Measurements from ENCODE around the genes VIP, CNKSR3 and TIAM2.

DNA sequence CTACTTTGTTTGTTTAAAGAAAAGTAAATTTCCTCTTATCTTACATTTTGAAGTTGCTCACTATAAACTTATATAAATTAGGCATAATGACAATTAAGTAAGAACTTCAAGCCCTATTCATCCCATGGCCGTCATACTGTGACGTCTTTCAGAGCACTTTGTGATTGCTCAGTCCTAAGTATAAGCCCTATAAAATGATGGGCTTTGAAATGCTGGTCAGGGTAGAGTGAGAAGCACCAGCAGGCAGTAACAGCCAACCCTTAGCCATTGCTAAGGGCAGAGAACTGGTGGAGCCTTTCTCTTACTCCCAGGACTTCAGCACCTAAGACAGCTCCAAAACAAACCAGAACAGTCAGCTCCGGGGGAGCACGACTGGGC, at the start of gene VIP:
TSS of gene VIP (plus strand) at position 219 of the 378 bp plus-strand sequence.
- PRO-cap, result no peak

DNA sequence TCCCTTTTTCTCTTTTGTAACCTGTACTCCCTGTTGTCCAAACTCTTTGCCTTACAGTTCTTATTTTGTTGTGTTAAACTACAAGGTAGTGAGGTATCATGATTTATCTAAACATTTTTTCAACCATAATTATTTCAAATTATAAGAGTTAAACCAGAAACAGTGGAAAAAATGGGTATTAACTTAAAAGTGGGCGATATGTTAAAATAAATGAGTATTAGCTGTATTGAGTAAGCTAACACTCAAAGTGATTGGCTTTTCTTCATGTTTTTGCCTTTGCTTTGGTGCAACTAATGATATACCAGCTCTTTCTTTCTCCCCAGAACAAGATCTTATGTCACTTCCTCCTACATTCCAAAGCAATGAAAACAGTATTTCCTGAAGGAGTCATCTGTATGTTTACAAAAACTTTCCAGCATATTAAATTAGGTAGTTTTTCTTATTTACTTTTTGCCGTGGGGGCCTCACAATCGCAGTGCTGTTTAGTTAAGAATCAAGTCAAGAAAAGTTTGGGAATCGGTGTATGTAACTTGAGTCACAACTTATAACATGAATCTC, 63.9 kb downstream of the IPCEF1 start:
- PRO-cap, result no peak

- PRO-cap, result no peak
These were observed 12.8 kb downstream of the IPCEF1 start for GRCh38 chr6:154343591-154344416.

GRCh38 chr6:154509159-154509297, 1.5 kb downstream of the CNKSR3 start:
- PRO-cap, result unidirectional peak, plus-strand start at chr6:154509246

DNA sequence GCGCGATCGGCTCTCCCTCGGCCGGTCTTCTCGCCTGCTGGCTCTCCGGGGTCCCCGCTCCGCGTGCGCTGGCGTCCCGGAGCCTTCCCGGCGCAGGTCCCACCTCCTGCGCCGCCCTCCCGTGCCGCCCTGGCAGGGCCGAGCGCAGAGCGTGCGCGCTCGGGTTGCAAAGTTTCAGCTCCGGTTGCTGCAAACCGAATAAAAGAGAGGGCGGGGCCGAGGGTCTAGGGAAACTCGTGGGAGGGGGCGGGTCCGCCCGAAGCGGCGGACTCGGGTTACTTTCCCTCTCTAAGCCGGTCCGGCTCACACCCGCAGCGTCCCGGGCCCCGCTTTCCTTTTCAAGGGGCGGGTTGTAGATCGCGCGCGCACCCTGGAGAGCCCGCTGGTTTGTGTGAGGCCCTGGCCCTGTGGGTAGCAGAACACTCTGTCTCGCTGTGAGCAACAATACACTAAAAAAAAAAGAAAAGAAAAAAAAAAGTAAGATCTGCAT, at the start of gene CNKSR3:
TSS of gene CNKSR3 (minus strand) at position 200 of the 490 bp plus-strand sequence.
- PRO-cap, result bidirectional peak, plus-strand start at position 135 of the sequence, minus-strand start at position 70 of the sequence; bidirectional peak, plus-strand start at position 278 of the sequence, minus-strand start at position 389 of the sequence

- PRO-cap, result unidirectional peak, minus-strand start at chr6:154528704
These were observed 18.1 kb upstream of the CNKSR3 start for GRCh38 chr6:154528494-154529036.

- PRO-cap, result no peak
These were observed 80.8 kb downstream of the SCAF8 start for GRCh38 chr6:154814091-154814403.

GRCh38 chr6:154872283-154872785, 122.8 kb upstream of the TIAM2 start:
- PRO-cap, result no peak

- PRO-cap, result unidirectional peak, plus-strand start at chr6:154995269; unidirectional peak, plus-strand start at chr6:154995495; unidirectional peak, plus-strand start at chr6:154995555; unidirectional peak, minus-strand start at chr6:154995945
These were observed at the start of gene TIAM2 for GRCh38 chr6:154995164-154996207. TSS of gene TIAM2 (plus strand) at chr6:154995315.

- PRO-cap, result no peak
These were observed 18.4 kb downstream of the TIAM2 start for GRCh38 chr6:155013527-155013945.

GRCh38 chr6:155085347-155086226, 90.5 kb downstream of the TIAM2 start:
- PRO-cap, result no peak

DNA sequence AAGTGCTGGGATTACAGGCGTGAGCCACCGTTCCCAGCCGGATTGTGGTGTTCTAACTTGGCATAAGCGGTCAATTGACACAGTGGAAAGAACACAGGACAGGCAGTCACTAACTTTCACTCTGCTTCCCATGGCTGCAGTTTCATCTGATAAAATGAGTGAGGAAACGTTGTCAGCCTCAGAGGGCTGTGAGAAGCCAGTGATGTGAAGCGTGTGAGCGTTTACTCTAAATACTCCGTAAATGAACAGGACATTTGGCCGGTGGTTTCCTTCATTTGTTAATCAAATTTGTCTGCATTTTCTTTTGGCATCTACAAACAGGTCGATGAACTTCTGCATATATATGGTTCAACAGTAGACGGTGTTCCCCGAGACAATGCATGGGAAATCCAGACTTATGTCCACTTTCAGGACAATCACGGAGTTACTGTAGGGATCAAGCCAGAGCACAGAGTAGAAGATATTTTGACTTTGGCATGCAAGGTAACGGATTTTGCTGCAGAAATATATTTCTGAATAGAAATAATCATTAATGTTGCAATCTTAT, 87.2 kb upstream of the CLDN20 start:
- PRO-cap, result no peak

DNA sequence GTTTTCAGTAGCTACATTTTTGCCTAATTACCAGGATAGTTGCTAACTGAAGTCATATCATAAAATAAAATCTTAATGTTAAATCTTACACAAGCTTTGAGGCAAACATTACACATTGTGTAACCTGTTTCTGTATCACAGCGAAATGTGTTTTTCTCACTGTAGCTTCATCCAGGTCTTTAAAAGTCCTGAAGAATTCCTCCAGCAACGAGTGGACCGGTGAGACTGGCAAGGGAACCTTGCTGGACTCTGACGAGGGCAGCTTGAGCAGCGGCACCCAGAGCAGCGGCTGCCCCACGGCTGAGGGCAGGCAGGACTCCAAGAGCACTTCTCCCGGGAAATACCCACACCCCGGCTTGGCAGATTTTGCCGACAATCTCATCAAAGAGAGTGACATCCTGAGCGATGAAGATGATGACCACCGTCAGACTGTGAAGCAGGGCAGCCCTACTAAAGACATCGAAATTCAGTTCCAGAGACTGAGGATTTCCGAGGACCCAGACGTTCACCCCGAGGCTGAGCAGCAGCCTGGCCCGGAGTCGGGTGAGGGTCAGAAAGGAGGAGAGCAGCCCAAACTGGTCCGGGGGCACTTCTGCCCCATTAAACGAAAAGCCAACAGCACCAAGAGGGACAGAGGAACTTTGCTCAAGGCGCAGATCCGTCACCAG, 7.4 kb upstream of the CLDN20 start:
- PRO-cap, result no peak

GRCh38 chr6:155313961-155314384, 311 bp downstream of the TFB1M start:
- PRO-cap, result bidirectional peak, plus-strand start at chr6:155314083, minus-strand start at chr6:155314091

GRCh38 chr6:155363885-155364223, 49.6 kb upstream of the TFB1M start:
- PRO-cap, result no peak

- PRO-cap, result no peak
These were observed 6.0 kb upstream of the NOX3 start for GRCh38 chr6:155461583-155462048.

- PRO-cap, result no peak
These were observed 73.5 kb upstream of the ARID1B start for GRCh38 chr6:156703650-156704130.

GRCh38 chr6:156776761-156777174, 410 bp upstream of the ARID1B start:
- PRO-cap, result bidirectional peak, plus-strand start at chr6:156777151, minus-strand start at chr6:156777233

- PRO-cap, result no peak
These were observed 160.2 kb downstream of the ARID1B start for GRCh38 chr6:156937294-156937873.

DNA sequence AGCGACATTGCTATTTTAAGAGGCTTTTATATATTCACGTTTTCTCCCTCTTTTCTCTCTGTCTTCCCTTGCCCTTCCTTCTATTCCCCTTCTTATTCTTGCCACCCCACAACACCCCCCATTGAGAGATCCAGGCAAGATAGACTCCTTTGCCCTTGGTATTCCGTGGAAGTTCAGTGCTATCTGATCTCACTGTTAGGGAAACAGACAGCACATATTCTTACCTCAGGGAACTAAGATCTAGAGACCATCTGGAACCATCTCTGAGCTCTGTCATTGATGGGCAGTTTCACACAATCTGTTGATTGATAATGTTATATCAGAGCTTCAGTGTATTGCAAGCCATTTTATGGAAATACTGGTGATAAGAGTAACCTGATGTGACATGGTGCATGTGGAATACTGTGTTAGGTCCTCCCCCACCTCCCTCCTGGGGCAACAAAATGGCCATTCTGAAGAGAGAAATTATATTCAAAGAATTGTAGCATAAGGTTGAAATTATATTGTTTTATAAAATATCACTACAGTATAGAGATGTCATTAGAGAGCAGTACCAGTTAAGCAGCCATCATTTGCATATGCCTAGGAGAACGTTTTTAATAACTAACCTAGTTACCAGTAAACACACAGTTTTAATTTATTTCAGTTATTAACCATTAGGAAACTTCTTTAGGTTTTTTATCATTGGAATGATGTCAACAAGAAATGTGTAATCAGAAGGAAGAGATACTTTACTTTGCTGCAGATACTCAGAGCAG, 228.9 kb downstream of the ARID1B start:
- PRO-cap, result no peak